Penis (tissue), 1 donor: ENCODE measurements around a stretch of chr5.

- PRO-cap, result unidirectional peak, plus-strand start at chr5:177453495
Measured at GRCh38 chr5:177452996-177453806, 6.6 kb downstream of the PRR7 start.

DNA sequence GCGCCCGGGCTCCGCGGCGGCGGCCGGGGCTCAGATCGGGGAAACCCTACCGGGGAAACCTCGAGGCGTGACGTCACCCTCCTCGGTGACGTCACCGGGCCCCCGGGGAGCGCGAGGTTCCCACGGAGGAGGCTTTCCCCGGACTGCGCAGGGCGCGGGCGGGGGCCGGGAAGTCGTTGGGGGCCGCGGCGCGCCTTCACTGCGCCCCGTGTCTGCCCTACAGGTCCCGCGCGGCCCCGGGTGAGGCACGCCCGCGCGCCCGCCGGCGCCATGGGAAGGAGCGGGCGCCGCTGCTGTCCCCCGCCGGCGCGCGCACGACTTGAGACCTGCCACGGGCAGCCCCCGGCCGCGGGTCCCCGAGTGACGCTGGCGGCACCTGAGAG is 8.0 kb downstream of the PRR7 start:
- PRO-cap, result no peak

- PRO-cap, result no peak
Measured at GRCh38 chr5:177469217-177469803, 4.1 kb downstream of the DBN1 start.

DNA sequence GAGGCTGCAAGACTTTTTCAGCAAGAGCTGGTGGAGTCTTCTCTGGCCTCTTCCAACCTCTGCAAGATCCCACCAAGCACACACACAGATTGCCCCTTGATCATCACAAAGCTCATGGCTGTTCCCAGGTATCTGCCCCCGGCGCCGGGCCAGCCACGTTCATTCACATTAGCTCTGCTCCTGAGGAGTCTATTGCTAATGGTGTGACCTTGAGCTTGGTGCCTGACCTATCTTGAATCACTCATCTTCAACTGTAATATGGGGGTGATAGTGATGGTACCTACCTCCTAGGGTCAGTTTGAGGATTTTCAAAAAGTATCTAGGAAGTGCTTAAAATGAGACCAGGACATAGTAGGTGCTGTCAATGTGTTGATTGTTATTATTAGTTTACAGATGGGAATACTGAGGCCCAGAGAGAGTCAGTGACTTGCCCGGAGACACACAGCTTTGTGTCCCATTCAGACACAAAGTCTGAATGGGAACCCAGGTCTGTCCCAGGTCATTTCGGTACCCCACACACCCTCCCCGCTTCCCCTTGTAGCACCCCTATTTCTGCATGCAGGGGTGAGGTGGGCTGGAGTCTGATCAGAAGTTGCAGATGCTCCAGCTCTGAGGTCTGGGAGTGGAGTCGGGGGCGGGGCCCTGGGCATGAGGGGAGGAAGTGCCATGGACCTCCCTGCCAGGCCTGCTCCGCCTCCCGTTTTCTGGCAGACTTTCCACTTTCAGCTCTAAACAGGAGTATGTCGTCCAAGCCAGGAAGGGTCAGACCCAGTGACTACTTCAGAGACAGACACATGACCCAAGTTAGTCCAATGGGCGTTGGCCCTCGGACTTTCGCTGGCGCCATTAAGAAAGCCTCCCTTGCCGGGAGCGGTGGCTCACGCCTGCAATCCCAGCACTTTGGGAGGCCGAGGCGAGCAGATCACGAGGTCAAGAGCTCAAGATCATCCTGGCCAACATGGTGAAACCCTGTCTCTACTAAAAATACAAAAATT is 3.1 kb upstream of the DBN1 start:
- PRO-cap, result unidirectional peak, minus-strand start at position 506 of the sequence

DNA sequence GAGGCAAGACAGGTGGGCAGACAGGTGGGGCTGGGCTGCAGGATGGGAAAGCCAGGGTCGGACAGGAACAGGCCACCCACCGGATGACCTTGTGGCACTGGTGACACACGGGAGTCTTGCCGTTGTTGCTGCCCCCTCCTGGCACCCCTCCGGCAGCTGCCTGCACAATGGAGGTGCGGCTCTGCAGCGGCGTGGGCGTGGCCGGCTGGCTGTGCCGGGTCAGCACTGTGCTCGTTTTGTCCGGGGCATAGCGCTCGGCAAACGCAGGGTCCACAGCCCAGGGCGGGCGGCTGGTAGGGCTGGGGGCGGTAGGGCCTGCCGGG is 8.1 kb downstream of the PDLIM7 start:
- PRO-cap, result no peak

DNA sequence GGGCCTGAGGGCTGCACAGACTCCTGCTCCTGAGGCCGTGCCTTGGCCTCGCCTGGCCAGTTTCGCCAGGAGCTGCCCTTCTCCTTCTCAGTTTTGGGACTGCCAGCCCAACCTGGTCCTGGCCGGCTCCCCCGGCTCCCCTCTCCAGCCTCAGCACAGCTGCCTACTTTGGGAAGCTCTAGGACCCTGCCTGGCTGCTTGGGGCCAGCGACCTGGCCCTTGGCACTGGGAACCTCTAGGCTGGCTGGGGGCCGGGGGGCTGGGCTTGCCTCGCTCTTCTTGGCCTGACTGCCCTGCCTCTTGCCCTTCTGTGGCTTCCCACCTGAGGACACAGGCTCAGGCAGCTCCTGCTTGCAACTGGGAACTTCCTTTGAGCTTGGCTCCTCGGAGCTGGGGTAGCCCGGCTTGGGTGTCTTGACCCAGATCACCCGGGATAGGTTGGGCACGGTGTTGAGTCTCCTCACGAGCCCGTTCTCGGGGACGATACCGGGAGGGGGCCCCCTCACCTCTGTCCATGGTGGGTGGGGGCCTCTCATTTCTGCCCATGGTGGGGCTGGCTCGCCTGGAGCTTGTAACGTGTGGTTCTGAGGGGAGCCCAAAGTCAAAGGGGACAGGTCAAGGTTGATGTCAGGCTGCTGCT is 7.6 kb upstream of the DDX41 start:
- PRO-cap, result no peak

- PRO-cap, result no peak
Measured at GRCh38 chr5:177689034-177689428, 89.1 kb downstream of the B4GALT7 start.

DNA sequence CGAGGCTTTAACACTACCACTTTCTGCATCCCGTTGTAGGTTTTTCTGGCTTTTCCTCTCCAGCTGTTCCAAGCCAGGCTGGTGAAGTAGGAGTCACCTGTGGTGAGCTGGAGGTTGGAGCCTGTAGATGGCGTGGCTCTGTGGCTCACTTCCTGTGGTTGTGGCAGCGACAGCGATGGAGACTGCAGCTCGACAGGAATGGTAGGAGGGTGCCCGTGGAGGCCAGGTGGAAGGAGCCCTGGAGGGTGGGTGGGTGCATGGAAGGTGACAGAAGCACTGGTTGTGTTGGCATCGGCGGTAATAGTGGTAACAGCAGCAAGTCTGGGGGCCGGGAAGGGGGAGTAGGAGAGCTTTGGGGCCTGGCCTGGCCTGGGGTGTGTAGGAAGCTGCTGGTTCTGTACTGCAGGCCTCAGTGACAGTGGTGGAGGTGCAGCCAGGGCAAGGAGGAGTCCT is 186.7 kb downstream of the PROP1 start:
- PRO-cap, result no peak

DNA sequence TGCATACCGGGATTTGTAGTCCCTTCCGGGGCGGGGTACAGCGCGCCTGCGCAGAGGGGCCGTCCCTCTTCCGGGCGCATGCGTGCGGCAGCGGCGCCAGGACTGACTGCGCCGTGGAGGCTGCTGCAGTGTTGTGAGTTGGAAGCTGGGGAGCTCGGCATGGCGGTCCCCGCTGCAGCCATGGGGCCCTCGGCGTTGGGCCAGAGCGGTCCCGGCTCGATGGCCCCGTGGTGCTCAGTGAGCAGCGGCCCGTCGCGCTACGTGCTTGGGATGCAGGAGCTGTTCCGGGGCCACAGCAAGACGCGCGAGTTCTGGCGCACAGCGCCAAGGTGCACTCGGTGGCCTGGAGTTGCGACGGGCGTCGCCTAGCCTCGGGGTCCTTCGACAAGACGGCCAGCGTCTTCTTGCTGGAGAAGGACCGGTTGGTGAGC is 120.6 kb downstream of the PROP1 start:
- PRO-cap, result no peak

DNA sequence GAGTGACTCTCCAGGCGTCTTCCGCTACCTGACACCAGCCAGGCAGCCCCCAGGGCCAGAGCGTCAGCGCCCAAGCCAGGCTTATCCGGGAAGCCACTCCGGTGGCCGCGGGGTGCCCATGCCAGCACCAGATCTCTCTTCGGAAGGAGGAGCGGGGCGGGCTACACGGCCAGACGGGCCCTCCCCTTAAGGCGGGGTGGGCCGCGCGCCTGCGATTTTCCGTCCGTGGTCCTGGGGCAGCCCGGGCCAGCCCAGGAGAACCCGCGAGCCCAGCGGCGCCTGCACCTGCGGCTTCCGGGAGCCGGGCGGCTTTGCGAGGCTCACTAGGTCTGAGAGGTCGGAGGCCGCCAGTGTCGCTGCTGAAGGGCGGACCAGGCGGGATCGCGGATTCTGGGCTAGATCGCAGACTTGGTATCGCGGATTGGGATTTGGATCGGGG is 10.6 kb upstream of the PROP1 start:
- PRO-cap, result unidirectional peak, plus-strand start at position 226 of the sequence

- PRO-cap, result no peak
Measured at GRCh38 chr5:178046640-178047183, 50.7 kb upstream of the PROP1 start.

DNA sequence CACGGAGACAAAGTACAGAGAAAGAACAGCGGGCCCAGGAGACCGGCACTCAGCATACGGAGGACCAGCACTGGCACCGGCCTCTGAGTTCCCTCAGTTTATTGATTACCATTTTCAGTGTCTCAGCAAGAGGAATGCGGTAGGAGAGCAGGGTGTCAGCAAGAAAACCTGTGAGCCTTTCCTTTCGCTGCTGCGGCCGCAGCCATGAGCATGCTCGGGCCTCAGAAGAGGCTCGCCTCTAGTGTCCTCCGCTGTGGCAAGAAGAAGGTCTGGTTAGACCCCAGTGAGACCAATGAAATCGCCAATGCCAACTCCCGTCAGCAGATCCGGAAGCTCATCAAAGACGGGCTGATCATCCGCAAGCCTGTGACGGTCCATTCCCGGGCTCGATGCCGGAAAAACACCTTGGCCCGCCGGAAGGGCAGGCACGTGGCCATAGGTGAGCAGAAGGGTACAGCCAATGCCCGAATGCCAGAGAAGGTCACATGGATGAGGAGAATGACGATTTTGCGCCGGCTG is 57.9 kb upstream of the N4BP3 start:
- PRO-cap, result no peak

DNA sequence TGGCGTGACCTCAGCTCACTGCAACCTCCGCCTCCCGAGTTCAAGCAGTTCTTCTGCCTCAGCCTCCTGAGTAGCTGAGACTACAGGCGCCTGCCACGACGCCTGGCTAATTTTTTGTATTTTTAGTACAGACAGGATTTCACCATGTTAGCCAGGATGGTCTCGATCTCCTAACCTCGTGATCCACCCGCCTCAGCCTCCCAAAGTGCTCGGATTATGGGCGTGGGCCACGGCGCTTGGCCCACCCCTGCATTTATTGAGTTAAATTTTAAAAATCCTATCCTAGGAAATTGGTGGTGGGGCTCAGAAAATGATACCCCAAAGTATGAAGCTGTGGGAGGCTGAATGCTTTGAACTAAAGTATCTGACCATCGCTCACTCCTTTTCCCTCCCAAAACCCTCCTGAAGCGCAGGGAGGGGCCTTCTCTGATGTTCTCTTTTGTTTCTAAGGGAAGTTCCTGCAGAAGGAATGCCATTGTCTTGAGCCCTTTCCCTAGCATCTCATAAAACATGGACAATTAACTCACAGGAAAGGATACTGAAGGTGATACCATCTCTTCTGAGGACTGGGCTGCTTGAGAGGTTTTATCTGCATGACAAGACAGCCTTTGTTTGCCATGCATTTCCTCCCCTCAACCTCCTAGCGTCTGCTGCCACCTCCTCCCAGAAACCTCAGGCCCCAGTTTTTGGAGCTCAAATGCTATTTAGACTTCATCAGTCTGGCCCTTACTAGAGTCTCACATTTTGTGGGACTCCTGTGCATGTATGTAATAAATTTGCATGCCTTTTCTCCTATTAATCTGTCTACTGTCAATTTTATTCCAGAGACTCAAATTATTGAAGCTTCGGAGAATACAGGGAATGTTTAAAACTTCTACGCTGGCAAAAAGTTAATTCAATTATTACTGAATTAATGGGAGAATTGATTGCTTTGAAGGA is 4.3 kb upstream of the RMND5B start:
- PRO-cap, result no peak

DNA sequence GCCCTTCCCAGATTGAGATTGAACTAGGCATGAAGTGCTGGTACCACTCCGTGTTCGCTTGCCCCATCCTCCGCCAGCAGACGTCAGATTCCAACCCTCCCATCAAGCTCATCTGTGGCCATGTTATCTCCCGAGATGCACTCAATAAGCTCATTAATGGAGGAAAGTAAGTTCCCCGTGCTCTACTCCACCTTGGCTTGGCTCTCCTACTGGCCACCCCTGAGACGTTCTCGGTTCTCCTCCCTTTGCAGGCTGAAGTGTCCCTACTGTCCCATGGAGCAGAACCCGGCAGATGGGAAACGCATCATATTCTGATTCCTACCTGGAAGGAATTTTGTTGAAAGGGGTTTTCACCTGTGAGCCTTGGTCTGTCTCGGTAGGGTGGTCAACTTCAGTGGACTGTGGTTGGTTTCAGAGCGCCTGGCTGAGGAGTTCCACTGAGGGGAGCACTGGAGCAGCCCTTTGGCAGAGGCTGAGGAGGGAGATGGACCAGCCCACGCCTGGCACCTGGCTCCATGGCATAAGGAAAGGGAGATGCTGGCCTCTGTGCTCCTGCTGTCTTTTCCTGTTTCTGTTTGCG is 5.9 kb downstream of the NHP2 start:
- PRO-cap, result no peak

DNA sequence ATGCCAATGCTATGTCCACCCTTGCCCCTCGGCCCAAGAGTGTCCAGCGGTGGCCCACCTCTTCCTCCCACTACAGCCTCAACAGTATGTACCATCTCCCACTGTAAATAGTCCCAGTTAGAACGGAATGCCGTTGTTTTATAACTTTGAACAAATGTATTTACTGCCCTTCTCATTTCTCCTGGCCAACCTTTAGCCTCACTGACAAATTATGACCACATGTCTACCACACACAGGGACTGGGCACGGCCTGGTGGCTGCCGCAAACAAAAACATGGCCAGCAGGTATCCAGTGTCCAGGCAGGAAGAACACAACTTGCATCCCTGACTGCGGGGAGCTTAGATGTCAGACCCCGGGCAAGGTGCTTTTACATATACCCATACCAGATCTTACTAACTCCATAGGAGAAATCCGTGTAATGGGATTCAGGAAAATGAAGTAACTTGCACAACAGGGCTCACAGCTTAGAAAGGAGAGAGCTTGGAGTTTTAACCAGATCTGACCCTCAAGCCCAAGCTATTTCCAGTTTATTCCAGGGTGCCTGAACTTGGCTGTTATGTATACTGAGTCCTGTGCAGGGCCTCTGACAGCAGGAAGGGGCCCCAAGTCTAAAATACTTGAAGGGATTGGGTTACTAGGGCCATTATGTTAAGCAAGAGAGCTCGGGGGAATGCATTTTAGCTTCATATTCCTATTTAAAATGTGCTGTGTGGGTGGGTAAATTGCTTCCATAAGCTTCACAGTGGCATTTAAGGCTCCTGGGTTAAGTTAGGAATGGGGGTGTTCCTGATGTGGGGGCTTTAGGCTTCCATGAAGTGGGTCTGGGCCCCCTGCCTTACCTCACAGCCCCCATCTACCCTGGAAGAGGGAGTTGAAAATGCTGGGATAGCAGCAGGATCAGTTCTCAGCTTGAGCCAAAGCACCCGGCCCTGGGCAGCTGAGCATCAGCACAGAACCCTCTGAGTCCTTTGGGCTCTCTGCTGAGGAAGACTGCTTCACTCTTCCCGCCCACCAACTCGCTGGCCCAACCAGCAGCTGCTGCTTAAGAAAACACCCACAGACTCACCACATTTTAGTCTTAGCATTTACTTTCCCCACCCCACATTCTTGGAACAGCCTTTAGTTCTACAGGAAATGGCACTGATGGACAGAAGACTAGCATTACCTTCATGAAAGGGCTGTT is 4.9 kb downstream of the NHP2 start:
- PRO-cap, result no peak

- PRO-cap, result no peak
Measured at GRCh38 chr5:178212780-178213643, 8.7 kb downstream of the HNRNPAB start.

- PRO-cap, result no peak
Measured at GRCh38 chr5:178231821-178232087, 848 bp downstream of the PHYKPL start.

DNA sequence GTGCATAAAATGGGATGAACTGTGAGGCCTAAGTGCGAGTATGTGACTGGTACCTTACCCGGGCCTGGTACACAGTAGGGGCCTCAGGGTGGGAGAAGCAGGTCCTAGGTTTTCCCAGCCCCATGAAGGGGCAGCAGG is 243 bp upstream of the PHYKPL start:
- PRO-cap, result no peak

GRCh38 chr5:178234907-178235393 is 2.3 kb upstream of the PHYKPL start:
- PRO-cap, result no peak

- PRO-cap, result no peak
Measured at GRCh38 chr5:178284986-178285461, 52.4 kb upstream of the PHYKPL start.